BJ (cell line): ENCODE results near the gene KCNK13.

- CAGE, long polyA plus RNA: no peak
- RRBS: no CpG with 5 or more reads among the region's 10 CpGs
Measured at GRCh38 chr14:89012960-89013480, 188.6 kb downstream of the TTC8 start.

GRCh38 chr14:89180464-89180805 is 236.6 kb downstream of the FOXN3 start:
- CAGE, long polyA plus RNA: no peak
- RRBS: no CpG with 5 or more reads among the region's 12 CpGs

DNA sequence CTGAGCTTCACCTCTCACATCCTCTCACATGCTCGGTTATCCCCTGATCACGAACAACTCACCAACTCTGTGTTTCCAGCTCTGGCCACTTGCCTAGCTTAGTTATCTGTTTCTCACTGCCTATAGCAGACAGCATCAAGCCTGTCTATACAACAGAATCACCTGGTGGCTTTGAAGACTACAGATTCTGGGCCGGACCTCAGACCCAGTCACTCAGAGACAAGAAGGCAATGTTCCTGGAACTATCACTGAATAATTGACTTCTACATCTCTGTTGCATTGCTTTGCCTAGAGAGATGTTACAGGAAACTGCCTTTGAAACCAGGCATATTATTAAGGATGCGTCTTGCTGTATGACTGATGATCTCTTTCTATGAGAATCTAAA is 158.1 kb downstream of the FOXN3 start:
- CAGE, long polyA plus RNA: no peak
- RRBS: no CpG with 5 or more reads among the region's 4 CpGs

- CAGE, long polyA plus RNA: no peak
- RRBS: no CpG with 5 or more reads among the region's 11 CpGs
Measured at GRCh38 chr14:89330179-89331004, 86.6 kb downstream of the FOXN3 start.

GRCh38 chr14:89402855-89403376 is 14.1 kb downstream of the FOXN3 start:
- CAGE, long polyA plus RNA: no peak
- RRBS: no CpG with 5 or more reads among the region's 9 CpGs

- CAGE, long polyA plus RNA: no peak
- RRBS: no CpG with 5 or more reads among the region's 14 CpGs
Measured at GRCh38 chr14:89469791-89470454, 52.9 kb upstream of the FOXN3 start.

DNA sequence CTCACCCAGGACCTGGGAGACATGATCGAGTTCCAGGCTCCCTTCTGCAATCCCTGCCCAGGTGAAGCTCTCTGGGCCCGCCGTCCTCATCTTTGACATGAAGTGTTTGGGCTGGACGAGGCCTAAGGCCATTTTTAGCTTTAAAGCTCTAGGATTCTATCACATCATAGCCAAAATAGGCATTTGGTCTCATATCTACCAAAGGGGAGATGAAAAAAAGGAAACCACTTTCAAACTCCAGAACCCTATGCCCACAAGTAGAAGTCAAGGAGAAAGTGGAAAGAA is 148.4 kb upstream of the FOXN3 start:
- CAGE, long polyA plus RNA: no peak
- RRBS: no CpG with 5 or more reads among the region's 4 CpGs

- CAGE, long polyA plus RNA: no peak
- RRBS: no CpG with 5 or more reads among the region's 2 CpGs
Measured at GRCh38 chr14:89617142-89617377, 200.0 kb upstream of the FOXN3 start.

DNA sequence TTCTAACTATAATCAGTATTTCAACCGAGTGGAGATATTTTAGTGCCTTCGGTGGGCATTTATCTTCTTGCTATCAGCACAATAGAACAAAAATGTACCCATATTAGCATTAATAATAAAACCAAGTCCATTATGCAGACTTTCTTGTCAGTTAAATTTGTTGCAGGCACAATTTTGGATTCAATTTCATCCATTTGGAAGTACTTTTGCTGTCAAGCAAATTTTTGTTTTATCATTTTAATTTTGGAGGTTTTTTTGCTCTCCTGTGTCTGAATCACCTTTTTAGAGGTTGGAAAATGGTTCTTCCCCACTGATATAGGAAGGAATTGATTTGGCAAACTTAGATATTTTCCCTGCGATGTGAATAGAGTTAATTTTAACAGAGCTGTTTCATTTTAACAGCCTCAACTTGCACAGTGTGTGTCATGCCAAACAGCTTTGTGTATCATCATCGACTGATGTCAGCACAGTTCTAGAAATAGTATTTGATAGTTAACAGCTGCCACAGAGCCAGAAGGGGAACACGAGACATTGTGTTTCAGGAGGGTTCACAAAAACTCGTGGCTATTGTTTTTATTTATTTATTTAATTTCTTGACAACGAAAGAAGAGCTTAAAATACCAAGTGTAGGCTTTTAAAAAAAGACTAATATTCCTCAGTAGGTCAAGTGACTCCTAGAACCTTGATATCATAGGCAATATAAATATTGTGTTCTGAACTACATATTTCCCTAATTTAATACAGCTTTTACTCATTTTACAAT is 243.1 kb upstream of the FOXN3 start:
- CAGE, long polyA plus RNA: no peak
- RRBS: no CpG with 5 or more reads among the region's 7 CpGs

DNA sequence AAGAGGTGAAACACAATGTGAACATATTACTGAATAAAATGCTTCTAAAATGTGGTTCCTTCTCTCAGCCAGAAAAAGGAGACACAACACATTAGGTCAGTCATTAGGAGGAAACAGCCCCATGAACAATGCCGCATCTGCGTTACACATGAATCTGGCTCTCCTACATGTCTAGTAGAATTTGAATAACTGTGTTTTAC is 51.7 kb downstream of the EFCAB11 start:
- CAGE, long polyA plus RNA: no peak
- RRBS: no CpG with 5 or more reads among the region's 2 CpGs

GRCh38 chr14:90061548-90062156 is at the start of gene KCNK13:
KCNK13 (plus strand) TSS chr14:90061994.
- CAGE, long polyA plus RNA: no peak
- RRBS: 2% methylated on average over 8 of the region's 64 CpGs

DNA sequence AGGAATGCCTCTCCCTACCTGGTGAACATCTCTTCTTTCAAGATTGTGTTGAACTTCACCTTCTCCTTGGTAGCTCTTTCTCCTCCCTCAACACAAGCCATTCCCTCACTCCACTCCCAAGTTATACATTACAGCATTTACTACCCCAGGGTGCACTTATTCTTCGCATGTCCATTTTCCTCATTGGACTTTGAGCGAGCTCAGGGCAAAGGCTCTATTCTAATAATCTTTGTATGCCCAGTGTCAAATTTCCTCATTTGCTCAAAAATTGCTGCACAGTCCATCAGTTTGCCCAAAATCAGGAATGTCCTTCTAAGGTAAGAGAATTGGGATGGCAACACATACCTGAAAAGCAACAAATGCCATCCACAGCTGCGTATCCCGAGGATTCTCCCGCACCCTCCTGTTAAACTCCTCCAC is 28.1 kb downstream of the NRDE2 start:
- CAGE, long polyA plus RNA: no peak
- RRBS: no CpG with 5 or more reads among the region's 5 CpGs

- CAGE, long polyA plus RNA: no peak
- RRBS: no CpG with 5 or more reads among the region's 20 CpGs
Measured at GRCh38 chr14:90660753-90661698, 155.2 kb downstream of the TTC7B start.

DNA sequence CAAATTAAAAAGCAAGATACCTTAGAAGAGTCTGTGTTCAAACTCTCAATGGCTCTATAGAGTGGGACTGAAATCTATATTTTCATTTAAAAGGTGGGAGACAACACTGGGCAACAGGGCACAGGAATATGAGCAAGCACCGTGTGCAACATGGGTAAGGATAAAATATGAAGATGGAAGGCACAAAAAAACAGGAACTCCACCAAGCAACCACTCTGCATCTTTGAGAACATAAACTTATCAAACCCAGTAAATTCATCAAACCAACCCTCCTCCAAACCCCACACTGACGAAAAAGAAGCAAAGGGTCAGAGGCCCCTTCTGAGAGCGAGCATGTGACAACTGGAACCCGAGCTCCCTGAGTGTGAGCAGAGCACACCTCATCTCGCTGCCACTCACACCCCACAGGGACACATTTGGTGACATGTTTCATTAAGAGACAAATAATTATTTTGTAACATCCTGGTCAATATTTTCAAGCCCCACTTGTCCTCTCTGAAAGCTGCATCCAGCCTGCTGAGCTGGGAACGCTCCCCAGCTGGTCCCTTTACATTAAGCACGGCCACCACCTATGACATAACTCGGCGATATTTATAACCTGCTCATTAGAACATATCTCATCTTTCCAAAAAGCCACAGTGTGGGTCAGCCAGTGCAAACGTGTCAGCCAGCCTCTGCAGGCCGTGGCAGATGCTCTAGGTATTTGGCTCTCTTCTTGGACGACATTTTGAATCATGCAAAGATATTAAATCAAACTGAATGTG is 120.2 kb downstream of the TTC7B start:
- CAGE, long polyA plus RNA: no peak
- RRBS: no CpG with 5 or more reads among the region's 12 CpGs

DNA sequence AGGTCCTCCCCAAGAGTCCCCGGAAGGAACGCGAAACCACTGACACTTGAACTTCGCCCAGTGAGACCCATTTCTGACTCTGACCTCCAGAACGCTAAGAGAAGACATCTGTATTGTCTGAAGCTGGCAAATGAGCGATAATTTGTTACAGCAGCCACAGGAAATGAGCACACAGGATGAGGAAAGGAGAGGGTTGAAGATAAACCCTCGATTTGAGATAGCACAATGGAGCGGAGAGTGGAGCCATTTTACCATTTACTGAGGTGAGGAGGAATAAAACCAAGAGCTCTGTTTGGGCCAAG is 15.0 kb downstream of the TTC7B start:
- CAGE, long polyA plus RNA: no peak
- RRBS: no CpG with 5 or more reads among the region's 8 CpGs

DNA sequence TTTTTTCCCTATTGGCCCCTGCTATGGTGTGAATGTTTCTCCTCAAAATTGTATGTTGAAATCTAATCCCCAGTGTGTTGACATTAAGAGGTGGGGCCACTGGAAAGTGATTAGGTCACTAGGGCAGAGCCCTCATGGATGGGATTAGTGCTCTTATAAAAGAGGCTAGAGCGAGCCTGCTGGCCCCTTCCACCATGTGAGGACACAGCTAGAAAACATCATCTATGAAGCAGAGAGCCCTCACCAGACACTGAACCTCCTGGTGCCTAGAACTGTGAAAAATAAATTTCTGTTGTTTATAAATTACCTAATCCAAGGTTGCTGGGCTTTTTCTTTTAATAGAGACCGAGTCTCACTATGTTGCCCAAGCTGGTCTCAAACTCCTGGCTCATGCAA is 51.3 kb downstream of the RPS6KA5 start:
- CAGE, long polyA plus RNA: no peak
- RRBS: no CpG with 5 or more reads among the region's 2 CpGs

DNA sequence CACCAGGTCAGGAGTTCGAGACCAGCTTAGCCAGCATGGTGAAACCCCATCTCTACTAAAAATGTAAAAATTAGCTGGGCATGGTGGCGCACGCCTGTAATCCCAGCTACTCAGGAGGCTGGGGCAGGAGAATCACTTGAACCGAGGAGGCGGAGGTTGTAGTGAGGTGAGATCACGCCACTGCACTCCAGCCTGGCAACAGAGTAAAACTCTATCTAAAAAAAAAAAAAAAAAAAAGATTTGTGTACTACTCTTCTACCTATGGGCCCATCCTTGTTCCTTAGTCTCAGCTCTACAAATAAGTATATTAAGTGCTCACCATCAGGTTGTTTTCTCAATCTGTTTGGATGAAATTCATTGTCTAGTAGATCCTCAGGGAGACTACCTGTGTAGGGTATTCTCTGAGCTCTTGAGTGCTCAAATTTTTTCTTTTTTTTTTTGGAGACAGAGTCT is 37.5 kb downstream of the RPS6KA5 start:
- CAGE, long polyA plus RNA: no peak
- RRBS: no CpG with 5 or more reads among the region's 6 CpGs

DNA sequence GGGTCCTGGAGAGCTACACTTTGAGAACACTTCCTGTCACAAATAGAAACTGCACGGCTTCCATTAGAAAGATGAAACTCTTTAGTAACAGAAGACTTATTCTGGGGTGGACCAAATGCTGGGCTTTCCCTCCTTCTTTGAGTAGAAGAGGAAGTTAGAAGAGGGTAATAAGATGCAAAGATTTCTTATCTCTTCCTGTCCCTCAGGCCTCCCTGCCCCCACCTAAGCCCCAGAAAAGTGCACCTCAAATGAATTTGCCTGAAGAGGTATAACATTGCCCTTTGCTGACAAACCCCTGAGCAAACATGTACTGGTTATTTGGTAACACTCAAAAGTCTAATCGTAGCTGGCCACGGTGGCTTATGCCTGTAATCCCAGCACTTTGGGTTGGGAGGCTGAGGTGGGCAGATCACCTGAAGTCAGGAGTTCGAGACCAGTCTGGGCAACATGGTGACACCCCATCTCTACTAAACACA is 28.5 kb downstream of the DGLUCY start:
- CAGE, long polyA plus RNA: no peak
- RRBS: no CpG with 5 or more reads among the region's 4 CpGs

- CAGE, long polyA plus RNA: no peak
- RRBS: no CpG with 5 or more reads among the region's 13 CpGs
Measured at GRCh38 chr14:91224591-91224920, 19.9 kb downstream of the GPR68 start.

- CAGE, long polyA plus RNA: no peak
- RRBS: no CpG with 5 or more reads among the region's 6 CpGs
Measured at GRCh38 chr14:91250103-91250713, 5.7 kb upstream of the GPR68 start.